ENCODE data around the gene HERC4.

DNA sequence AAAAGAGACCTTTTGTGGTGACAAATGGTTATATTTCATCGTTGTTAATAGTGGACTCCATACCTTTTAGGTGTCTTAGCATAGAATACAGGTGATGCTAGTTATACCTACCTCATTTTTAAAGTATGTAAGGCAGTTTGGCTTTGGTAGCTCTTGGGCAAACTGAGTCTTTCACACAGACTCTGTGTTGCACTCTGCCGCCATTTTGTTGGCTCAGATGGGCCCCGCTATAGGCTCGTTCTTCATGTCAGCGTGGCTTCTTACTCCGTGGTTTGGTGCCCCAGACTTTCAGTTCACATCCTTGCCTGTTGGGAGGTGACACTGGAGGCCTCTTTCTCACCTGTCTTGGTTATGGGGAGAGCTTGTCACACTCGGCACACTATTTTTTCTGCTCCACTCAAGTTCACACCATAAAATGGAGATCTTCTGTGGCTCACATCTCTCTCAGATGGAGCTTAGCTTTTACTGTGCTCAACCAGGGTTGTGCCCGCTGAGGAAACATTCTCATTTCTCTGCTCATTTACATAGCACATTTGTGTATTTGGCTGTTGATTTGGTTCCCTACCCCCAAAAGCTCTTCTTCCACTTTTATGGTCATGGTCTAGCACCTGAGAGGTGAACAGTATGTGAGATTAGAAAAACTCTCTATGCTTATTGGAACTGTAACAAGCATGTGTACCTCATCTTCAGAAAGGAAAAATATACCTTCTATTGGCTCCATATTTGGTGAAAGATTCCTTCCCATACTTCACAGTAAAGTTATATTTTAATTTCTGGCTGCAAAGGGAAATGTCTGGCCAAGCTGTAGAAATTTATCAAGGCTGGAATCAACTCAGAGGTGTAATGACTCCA is 178.6 kb downstream of the ARID5B start:
- PRO-cap, 2 experiments = no peak in any of the 2 experiments

DNA sequence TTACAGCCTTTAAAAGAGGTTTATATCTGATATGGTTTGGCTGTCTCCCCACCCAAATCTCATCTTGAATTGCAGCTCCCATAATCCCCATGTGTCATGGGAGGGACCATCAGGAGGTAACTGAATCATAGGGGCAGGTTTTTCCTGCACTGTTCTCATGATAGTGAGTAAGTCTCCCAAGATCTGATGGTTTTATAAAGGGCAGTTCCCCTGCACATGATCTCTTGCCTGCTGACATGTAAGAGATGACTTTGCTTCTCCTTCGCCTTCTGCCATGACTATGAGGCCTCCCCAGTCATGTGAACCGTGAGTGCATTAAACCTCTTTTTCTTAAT is 9.7 kb downstream of the RTKN2 start:
- PRO-cap, 2 experiments = no peak in any of the 2 experiments

DNA sequence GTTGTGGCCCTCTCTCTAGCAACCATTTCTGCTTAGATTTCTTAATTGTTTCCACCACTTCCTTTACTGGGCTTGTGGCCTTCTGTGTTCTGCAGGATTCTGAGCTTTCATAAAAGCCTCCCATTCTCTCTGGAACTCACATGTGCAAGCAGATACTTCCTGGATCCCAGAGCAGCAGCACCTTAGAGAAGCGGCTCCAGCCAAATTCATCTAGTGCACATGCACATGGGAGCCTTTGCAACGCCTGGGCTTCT is 118.5 kb downstream of the ZNF365 start:
- PRO-cap, 2 experiments = no peak in any of the 2 experiments

DNA sequence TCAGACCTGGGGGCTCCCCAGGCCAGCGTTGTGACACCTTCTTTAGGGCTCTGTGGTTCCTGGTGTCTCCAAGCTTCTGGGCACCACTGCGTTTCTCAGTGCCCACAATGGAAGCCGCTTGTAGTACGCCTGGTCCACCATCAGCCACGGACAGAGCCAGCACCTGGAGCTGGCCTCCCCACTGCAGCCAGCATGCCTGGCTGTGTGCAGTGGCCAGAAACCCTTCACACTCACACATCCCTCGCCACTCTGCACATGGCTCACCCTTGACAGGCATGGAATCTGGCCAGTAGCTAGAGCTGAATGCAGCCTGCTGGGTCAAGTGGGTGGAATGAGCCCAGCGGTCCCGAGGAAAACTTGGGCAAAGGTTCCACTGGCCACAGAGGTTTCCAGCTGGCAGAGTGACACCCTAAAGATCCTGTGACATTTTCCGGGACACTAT is 146.0 kb upstream of the ADO start:
- PRO-cap, 2 experiments = no peak in any of the 2 experiments

GRCh38 chr10:62779453-62779775 is 25.1 kb upstream of the ADO start:
- PRO-cap, 2 experiments = no peak in any of the 2 experiments

DNA sequence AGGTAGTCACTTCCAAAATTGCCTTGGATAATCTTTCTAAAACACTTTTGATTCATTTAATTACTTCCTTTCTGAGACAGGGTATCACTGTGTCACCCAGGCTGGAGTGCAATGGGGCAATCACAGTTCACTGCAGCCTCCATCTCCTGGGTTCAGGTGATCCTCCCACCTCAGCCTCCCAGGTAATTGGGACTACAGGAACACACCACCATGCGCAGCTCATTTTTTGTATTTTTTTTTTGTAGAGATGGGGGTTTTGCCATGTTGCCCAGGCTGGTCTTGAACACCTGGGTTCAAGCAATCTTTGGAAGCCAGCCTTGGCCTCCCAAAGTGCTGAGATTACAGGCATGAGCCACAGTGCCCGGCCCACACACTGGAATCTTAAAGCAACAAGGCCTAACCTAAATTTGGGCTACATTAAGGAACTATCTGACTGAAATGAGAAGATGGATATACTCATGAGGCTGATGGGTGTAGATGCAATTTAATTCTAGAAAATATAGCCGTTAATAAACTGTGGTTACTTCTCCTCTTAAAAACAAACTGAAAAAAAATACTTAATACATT is 63.7 kb downstream of the NRBF2 start:
- PRO-cap, 2 experiments = no peak in any of the 2 experiments

- PRO-cap, 2 experiments = no peak in any of the 2 experiments
Observed at GRCh38 chr10:63201344-63201704, 68.2 kb downstream of the NRBF2 start.

- PRO-cap, 2 experiments = no peak in any of the 2 experiments
Observed at GRCh38 chr10:63504182-63504533, 17.0 kb upstream of the REEP3 start.

DNA sequence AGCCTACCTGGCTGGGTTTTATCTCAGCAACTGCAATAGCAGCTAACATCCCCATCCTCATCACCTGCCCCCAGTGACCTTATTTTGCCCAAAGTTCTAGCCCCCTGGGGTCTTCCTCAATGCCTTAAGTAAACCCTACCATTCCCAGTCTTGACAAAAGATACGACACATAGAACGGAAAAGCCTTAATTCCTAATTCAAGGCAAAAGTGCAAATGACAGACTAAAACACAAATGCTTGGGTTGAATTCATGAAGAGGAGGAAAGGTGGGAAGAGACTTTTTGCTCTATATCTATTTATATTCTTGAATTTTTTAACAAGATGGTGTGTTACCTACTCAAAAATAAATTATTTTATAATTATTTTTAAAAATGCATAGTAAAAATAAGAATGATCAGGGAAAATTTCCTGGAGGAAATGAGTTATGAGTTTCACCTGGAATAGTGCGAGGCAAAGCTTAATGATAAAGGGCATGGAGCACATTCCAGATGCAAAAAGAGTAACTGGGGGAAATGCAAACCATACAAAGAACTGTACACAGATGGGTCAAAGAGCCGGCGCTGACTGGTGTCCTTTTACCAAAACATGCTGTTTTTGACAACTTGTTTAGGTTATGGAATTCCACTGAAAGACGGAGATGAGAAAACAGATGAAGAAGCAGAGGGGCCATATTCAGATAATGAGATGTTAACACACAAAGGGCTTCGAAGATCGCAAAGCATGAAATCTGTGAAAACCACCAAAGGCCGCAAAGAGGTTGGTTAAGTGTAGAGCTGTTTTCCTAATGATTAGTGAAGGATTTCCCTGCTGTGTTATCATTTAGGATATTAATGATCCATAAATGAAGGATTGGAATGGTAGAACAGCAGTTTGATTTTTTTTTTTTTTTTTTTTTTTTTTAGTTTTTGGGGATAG is 98.1 kb downstream of the REEP3 start:
- PRO-cap, 2 experiments = no peak in any of the 2 experiments

DNA sequence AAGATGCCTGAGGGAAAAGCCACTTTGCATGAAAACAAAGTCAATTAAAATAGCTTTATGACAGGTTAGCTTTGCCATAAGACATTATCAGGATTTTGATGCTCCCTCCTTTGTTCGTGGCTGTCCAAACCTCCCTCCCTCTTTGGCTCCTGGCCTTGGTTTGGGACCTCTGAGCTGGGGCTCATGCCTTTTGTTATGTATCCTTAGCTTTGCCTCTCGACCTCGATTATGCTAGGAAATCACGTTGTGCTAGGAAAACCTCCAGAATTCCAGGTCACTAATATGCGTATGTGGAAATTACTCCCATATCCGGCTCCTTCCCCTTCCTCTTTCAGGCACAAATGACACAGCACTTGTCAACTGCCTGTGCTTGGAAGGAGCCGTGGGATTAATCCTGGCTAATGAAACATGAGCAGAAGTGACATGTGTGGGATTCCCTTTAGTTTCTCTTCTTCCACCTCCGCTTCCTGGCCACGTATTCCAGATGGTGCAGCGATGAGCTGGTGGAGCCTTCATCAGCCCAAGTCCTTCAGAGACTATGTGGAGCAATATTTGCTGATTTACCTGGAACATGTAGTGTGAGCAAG is 149.1 kb downstream of the REEP3 start:
- PRO-cap, 2 experiments = peak in 1 of 2 experiments; most common plus-strand start position 478 of the sequence (in 1); most common minus-strand start position 230 of the sequence (in 1)

- PRO-cap, 2 experiments = no peak in any of the 2 experiments
Observed at GRCh38 chr10:65033264-65033748, 1512.1 kb downstream of the REEP3 start.

GRCh38 chr10:65570090-65571137 is 1355.4 kb upstream of the LRRTM3 start:
- PRO-cap, 2 experiments = peak in 2 of 2 experiments; most common plus-strand start chr10:65570536 (in 2)

DNA sequence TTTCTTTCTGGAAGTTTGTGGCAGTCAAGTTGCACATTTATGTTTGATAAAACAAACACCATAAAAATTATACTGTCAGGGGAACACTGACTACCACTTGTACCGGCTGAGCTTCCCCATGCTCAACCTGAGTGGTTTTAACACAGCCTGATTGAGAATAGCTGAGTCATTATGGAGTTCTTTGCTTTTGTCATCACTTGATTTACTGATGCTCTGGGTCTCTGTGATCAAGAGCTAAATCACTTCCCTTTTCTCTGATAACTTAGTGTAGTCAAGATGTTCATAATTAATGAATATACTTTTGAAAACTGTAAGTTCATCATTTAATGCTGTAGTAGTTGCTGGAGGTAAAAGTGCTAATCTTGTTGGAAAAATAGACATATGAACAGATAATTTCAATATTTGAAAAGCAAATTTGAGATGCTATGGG is 1034.5 kb upstream of the LRRTM3 start:
- PRO-cap, 2 experiments = no peak in any of the 2 experiments

DNA sequence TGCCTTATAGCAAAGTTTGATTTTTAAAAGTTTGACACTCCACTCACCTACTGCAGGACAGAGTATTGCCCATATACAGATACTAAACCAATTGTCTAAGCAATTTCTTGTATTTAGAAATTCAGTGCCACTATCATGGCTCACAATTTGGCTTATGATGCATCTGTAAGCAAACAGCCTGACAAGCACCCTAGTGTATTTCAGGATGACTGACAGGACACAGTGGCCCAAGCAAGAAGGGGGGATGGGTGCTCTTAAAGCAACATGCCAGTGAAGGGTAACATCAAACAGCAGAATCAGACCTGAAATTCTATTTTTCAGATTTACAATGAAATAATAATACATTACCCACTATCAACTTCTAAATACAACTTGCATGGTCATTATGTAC is 30.5 kb downstream of the CTNNA3 start:
- PRO-cap, 2 experiments = no peak in any of the 2 experiments

- PRO-cap, 2 experiments = no peak in any of the 2 experiments
Observed at GRCh38 chr10:67783607-67783908, 54.4 kb downstream of the DNAJC12 start.

GRCh38 chr10:67884875-67885635 is 599 bp downstream of the SIRT1 start:
- PRO-cap, 2 experiments = peak in 2 of 2 experiments; most common plus-strand start chr10:67884964 (in 2); most common minus-strand start chr10:67885027 (in 1)

DNA sequence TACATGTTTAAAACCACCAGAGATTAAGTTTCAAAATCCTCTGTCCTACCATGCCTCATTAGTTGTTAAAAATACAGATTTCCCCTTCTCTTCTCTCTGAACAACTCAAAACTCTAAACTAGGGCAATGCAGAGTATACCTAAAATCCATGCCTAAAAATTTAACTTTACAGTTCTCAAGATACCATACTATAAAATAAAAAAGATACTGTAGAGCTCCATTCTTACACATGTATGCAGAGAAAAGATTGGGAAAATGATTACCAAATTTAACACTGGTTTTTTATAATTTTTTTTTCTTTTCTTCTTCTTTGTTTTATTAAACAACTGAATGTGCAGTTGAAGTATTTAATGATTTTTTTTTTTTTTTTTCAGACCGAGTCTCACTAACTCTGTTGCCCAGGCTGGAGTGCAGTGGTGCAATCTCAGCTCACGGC is 21.1 kb downstream of the HERC4 start:
- PRO-cap, 2 experiments = no peak in any of the 2 experiments

DNA sequence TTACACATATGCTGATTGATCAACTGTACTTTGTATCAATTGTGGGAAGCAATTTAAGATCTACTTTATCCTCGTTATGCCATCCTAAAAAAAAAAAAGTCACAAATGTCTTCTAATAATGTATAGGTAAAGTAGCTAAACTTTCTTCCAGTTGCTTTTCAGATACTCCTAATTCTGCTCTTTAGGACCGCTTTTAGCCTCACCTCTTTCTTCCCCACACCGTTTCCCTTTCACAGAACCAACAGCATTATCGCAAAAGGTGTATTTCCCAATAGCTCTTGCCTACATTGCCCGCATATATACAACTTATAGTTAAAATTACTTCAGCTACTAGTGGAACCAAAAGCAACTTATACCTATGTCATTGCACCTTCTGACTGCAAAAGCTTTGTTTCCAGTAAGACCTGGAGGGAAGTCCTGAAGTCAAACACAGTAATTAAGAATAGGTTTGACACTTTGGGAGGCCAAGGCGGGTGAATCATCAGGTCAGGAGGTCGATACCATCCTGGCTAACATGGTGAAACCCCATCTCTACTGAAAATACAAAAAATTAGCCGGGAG is 14.2 kb downstream of the HERC4 start:
- PRO-cap, 2 experiments = no peak in any of the 2 experiments

- PRO-cap, 2 experiments = no peak in any of the 2 experiments
Observed at GRCh38 chr10:68070760-68071412, 4.2 kb downstream of the HERC4 start.

DNA sequence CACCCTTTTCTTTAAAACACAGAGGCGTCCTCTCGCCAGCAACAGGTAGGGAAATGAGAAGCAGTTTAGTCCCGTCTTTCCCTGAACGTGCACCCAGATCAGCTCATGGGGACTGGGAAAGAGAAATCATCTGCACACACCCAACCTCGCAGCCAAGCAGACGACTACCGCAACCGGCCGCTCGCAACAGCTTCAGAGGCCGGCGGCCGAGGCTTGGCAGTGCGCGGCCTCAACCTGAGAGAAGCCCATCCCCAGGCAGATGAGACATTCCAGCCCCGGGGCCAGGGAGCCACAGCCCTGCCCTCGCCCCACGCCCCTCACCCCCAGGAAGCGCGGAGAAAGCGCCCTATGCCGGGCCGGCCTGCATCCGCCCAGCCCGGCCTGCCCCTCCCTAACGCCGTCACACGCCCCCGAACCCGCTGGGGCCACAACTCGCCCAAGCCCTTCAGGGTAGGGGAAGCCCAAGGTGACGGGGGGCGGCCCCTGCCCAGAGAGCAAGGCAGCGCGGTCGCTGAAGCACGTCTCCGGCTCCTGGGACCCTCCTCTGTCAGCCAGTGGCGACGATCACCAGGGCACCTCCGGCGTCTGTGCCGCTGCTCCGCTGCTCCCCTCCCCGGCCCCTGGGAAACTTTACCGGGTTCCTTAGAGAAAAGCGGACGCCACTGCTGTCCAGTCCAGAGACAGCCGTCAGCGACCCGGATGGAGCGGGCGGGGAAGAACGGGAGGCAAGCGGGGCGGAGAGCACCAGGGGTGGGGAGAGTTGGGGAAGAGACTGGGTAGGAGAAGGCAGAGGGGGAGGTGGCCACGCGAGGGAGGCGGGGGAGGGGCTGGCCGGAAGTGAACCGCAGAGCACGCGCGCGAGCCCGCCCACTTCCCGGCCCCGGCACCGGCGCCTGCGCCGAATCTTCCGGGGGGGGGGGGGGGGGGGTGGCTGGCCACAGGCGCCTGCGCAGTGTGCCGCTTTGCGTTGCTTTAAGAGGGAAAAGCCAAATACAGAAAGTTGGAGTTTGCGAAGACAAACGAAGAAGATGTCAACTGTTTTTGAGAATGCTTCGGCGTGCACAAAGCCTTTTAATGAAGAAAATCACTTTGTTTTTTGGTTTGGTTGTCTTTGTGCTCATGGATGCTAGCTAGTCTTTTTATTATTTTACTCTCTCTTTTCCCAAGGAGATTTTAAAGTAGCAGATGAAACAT is at the start of gene HERC4:
TSS of gene HERC4 (minus strand) at position 774 of the 1,194 bp plus-strand sequence.
- PRO-cap, 2 experiments = peak in 2 of 2 experiments; most common plus-strand start position 490 of the sequence (in 2); most common minus-strand start position 83 of the sequence (in 1)